Pericardium fibroblast (primary cell): Measurements from ENCODE around the gene RBM45.

DNA sequence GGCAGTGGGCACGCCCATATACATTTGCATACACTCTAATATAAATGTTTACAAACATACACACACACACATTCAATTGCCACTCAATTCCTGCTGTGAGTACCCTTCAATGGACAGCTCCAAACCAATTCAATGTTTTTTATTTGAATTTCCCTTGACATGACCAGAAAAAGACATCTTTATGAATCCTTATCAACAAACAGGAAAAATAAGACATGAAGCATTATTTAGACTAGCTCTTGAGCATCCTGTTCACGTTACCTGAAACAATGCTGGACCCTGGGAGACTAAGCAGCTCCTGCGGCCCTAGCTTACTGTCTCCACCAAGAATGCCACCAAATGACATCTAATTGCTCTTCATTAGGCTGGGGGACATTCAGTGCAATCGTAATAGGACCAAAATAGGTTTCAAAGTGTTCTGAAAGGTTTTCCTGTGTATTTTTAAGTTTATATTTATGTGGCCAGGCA lies 25.6 kb downstream of the NFE2L2 start:
- RAMPAGE, long total RNA: no peak

DNA sequence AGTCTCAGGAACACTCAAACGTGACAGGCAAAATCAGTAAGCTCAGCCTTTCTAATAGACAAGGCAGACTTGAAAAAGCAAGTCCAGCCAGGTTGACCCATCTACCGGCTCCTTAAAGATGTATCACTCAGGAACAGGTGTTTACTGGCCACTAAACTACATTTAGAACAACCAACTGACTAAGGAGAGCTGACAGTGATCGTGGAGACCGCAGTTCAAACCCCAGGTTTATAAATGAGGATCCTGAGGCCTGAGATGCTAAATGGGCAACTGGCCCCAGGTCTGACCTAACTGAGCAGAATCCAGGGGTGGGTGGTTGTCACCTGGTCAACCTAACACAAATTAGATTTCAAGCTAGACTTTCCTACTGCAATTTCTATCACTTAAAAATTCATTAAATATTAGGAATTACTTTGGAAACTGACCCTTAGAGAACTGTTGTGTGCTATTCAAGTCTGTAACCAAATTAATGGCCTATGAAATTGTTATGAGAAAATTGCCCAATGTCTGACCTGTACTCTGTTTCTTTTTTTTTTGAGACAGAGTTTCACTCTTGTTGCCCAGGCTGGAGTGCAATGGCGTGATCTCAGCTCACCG lies 16.5 kb downstream of the NFE2L2 start:
- RAMPAGE, long total RNA: no peak

DNA sequence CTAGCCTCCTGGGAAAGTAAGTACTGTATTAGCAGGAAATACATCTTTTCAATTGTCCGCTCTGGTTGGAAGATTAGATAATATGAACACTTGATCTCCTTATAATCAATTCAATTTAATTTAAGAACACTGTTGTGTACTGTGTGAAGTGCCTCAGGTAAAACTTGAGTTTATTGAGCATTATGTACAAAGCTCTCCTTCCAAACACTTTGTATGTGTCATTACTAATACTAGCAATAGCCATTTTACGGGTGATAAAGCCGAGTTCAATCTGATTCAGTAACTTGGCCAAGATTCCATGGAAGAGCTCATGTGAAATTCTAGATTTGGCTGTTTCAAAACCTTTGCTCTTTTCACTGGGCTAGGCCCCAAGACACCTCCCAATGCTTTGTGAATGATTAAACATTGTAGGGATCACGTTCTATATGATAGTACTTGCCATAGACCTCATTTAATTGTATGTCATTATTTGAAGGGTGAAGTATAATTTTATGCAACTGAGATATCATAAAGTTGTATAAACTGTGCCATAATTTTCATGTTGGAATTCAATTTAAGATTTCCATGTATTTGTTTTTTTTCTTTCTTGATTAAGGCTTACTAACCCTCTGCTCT lies 8.9 kb upstream of the NFE2L2 start:
- RAMPAGE, long total RNA: no peak

GRCh38 chr2:177306769-177307179 lies 42.2 kb upstream of the NFE2L2 start:
- RAMPAGE, long total RNA: no peak

GRCh38 chr2:177679875-177680192 lies 61.3 kb upstream of the TTC30A start:
- RAMPAGE, long total RNA: no peak

GRCh38 chr2:178111976-178112980 lies at the start of gene RBM45:
Gene RBM45, plus strand, starts transcription at chr2:178112437.
- RAMPAGE, long total RNA: start-site peak on the plus strand at chr2:178112435-178112480, 67 and 212 reads in 2 replicates

DNA sequence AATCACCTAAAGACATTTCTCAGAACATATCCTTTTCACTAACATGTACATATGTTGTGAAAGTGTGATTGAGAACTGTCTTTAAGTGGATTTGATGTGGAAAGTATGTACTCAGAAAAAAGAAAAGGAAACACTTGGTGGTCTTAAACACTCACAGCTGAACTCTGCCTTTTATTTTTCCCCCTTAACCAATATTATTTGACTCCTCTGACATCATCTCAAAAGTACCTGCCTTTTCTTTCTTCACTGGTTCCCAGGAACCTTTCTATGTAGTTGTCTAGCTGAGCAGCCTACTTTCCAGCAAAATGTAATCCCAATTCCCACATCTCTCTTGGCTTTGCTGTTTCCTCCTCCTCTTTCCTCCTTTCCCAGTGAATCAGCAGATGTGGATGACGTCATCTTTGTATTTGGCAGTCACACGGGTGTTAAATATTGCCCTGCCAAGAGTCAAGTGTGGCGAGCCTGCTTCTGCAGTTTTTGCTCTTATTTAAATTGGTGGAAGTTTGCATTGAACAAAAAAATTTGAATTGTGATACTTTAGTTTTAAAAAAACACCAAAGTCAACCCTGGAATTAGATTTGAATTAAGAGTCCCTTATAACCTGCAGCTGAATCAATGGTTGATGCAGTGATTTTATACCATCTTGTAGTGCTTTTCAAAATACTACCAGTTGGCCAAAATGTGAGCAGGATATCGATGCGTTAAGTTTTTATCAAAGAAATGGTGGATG lies 47.9 kb downstream of the OSBPL6 start:
- RAMPAGE, long total RNA: no peak

DNA sequence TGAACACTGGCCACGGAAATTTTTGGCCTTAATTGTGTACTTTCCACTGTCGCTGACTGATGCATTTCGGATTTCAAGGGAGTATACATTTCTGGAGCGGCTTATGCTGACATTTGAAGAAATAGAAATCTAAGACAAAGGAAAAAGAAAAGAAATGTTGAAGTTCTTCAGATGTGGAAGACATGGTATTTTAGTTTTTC lies 47.9 kb downstream of the PLEKHA3 start:
- RAMPAGE, long total RNA: no peak

DNA sequence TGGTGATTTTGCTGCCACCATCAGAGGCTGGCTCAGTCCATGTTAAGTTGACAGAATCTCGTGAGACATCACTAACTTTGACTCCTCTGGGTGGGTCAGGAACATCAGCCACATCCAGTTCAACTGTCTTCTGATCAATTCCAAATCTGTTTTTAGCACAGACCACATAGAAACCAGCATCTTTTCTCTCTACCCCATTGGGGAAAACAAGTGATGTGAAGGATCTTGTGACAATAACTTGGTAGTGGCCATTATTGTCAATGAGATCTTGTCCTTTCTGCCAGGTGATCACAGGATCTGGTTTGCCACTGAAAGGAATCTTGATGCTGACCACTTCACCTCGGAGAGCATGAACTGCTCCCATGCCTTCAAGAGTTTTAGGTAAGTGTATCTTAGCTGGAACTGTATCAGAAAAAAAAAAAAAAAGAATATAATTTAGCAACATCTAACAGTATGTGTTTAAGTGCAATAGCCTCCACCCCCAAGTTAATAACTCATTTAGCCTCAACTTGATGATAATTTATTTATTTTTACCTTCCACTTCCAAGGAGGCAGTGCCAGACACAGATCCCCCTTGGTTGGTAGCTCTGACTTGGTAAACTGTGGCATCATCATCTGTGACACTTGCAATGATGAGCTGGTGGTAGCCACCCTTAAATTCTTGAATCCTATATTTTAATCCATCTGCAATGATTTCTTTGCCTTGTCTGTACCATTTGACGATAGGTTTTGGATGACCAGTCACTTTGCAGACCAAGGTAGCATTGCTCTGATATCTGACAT lies 55.4 kb downstream of the PLEKHA3 start:
- RAMPAGE, long total RNA: no peak

GRCh38 chr2:178719297-178719702 lies 87.9 kb downstream of the TTN start:
- RAMPAGE, long total RNA: no peak

DNA sequence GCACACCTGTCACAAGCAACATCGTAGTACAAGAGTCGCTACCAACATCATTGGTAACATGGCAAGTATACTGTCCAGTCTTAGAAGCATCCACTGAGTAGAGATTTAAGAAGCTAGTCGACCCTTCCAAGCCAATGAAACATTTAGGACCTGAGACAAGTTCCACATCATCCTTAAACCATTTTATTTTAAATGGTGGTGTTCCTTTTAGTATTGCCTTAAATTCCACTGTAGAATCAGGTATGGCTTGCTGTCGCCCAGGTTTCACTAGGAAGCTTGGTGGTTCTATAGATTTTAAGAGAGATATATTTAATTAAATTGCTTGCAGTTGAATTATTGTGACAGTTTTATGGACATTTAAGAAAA lies 79.7 kb downstream of the TTN start:
- RAMPAGE, long total RNA: no peak

DNA sequence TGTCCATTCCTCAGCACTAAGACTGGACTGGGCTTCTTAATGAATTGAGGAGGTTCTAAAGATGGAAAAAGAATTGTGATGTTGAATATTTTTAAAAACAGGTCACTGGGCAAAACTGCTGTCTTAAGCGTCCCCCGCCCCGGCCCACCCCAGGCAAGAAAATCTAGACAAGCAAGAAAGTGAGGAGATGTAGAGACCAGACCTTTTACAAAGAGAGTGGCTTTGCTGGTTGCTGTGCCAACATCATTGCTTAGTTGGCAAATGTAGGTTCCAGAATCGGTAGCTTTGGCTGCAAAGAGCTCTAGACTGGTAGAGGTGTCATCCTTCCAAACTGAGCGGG lies 77.4 kb downstream of the TTN start:
- RAMPAGE, long total RNA: no peak

GRCh38 chr2:178909379-178909843 lies 102.2 kb upstream of the TTN start:
- RAMPAGE, long total RNA: no peak

- RAMPAGE, long total RNA: no peak
Measured at GRCh38 chr2:179272221-179273198, 7.9 kb upstream of the SESTD1 start.

GRCh38 chr2:180222629-180222967 lies 215.5 kb upstream of the CWC22 start:
- RAMPAGE, long total RNA: no peak

DNA sequence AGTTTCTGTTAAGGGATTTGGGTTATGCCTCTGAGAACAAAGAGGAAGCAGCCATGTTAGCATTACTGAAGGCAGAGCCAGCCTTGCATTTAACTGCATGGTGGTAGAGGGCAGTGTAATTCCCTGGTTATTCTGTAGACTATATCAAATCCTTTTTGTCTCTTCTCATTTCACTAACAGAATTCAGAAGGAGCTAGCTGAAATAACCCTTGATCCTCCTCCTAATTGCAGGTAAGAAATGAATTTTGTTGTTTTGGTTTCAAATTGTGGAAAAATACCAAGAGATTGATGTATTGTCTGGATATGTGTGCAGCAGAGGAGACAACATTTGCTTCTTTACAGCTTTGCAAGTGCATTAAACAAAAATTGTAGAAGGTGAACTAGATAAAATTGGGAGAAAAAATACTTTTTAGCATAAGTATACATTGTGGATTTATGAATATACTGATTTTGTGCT lies 3.5 kb downstream of the UBE2E3 start:
- RAMPAGE, long total RNA: no peak

DNA sequence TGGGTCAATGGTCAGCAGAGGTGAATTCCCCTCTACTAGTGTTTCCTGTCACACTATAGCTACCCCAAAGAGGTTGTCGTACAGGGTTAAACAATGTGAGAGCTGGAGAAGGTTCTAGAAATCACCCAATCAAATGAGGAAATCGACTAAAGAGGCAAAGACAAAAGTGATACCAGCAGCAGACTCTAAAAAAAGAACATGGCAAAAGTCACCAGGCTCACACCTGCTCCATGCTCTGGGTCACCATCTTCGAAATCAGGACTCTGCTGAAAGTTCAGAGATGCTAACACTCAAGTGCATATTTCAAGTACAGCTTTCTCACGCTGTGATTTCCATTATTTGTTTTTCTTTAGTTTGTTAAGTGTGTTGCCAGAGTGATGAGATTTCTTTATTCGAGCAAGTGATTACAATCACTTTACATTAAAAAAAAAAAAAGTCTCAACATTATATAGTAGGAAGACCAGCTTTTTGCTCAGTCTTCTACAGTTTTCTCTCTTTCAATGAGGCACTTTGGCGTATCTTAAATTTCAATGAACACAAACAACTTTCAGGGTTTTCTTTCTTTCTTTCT lies 144.5 kb upstream of the ITGA4 start:
- RAMPAGE, long total RNA: no peak

DNA sequence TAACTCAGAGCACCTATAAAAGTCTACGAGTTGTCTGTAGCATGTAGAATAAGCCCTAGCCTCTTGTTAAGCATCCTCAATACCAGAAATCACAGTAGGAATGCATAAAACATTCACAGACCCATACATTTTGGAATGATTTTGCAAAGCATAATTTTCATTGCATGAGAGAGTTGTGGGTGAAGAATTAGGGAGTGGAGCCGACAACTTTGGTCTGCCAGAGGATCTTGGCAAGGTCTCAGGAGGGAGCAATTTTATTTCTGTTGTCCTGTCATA lies 2.3 kb downstream of the ITGA4 start:
- RAMPAGE, long total RNA: no peak

- RAMPAGE, long total RNA: no peak
Measured at GRCh38 chr2:181481209-181481928, 24.2 kb downstream of the ITGA4 start.

DNA sequence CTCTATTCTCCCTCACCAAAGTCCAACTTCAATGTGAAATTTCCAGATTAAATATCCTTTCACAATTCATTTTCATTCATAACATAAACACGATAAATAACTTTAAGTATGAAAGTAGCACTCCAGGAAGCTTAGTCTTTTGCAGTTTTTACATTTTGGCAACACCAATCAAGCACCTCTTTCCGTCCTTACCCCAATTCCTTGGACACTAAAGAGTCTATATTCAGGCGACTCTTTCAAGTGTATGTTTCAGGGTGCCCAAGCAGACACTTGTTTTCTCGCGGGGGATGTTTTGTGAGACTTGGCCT lies 354 bp upstream of the ITPRID2 start:
- RAMPAGE, long total RNA: no peak